Metastatic Lung Carcinoma in the Adrenal Gland (tissue), 1 donor: ENCODE measurements around a stretch of chr10.

GRCh38 chr10:69709676-69710024 lies 79.6 kb downstream of the FAM241B start:
- PRO-cap, result no peak

GRCh38 chr10:69721651-69722534 lies 79.8 kb upstream of the COL13A1 start:
- PRO-cap, result no peak

GRCh38 chr10:69911494-69911838 lies 109.8 kb downstream of the COL13A1 start:
- PRO-cap, result no peak

DNA sequence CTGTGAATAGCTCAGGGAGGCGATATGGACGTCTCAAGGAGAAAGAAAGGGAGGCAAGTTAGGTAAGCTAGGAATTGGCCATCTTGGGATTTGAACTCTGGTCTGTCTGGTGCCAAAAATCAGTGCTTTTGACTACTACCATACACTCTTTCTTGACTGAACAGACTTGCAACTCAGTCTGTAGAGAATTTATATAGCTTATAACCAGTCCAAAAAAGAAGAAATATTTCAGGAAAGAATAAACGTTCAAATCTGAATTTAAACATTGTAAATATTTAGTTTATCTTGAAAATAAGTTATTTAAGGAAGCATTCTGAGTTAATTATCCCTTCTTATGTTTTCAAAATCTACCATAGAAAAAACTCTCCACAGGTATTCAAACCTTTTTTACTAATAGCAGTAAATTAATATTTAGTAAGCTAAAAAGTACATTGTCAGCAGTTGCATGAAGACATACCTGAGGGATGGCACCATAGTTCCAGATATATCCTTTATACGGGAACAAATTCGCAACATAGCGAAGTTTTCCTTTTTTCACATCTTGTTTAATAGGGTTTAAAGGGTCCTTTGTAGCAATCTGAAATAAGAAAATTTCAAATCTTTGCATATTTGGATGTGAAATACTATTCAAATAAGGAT lies 15.8 kb downstream of the PPA1 start:
- PRO-cap, result no peak

DNA sequence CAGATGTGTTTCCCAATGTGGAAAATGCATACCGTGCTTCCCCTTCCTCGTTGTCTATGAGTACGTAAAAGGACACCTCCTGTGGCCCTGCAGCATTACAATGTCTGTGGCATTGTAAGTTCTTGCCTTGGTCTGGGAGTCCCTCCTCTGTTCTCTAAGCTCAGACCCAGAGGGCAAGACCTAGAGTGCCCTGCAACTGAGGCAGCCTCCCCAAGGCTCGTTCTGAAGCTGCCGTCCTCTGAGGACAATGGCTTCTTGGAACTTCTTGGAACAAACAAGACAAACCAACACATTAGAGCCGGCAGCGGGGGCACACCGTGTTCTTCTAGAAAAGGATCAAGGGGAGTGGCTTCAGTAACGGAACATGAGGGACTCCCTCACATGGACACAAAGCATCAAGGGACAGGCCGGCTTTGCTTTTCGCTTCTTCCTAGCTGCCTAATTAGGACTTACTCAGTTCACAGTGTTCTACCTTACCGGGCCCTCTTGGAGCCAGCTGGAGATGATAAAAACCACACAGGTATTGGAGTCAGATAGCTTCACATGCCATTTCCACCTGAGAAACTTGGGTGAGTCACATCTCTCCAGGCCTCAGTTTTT lies 20.9 kb upstream of the PPA1 start:
- PRO-cap, result no peak

GRCh38 chr10:70323692-70324401 lies 40.0 kb upstream of the NPFFR1 start:
- PRO-cap, result no peak

GRCh38 chr10:70324404-70325052 lies 40.7 kb upstream of the NPFFR1 start:
- PRO-cap, result no peak

DNA sequence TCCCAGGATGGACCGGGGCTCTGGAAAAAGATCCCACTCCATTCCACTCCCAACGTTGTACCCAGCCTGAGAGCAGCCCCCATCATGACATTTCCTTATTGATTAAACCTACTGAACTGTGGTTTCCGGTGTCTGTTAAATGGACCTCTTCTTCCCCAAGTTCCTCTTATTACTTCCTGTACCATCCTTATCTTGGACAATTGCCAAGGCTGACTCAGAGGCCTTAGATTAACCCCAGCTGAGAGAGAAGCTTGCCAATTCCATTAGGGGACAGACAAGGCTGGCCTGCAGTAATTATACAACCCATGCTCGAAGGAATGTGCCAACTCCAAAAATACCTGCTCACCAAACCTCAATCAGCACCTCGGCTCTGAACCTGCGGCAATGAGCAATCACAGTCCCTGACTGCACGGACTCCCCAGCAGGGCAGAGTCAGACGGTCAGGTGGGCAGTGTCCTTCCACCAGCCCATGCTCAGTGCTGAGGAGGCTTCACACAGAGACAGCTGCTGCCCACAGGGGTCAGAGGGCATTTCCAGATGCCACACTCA lies 48.0 kb upstream of the NPFFR1 start:
- PRO-cap, result no peak

DNA sequence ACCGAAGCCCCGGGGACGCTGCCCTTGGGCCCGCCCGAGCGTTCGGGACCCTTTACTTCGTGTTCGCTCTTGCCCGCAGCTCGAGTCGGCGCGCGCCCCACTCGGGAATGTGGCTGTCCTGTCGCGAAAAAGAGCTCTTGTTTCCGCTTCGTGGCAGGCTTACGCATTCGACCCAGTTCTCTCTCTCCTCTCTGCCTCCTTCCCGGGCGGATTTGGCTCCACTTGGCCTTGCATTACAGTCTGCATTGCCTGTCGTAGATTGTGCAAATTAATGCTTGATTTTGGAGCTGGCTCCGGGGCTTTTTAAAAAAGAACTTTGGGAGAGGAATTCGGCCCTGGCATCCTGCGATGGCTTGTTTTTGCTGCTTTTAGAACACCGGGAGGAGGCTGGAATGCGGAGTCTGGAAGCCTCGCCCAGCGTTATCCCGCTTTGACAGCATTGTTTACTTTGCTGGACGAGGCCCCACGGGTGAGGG lies 741 bp downstream of the EIF4EBP2 start:
- PRO-cap, result no peak

- PRO-cap, result no peak
Observed at GRCh38 chr10:70419473-70419840, 15.5 kb downstream of the EIF4EBP2 start.

DNA sequence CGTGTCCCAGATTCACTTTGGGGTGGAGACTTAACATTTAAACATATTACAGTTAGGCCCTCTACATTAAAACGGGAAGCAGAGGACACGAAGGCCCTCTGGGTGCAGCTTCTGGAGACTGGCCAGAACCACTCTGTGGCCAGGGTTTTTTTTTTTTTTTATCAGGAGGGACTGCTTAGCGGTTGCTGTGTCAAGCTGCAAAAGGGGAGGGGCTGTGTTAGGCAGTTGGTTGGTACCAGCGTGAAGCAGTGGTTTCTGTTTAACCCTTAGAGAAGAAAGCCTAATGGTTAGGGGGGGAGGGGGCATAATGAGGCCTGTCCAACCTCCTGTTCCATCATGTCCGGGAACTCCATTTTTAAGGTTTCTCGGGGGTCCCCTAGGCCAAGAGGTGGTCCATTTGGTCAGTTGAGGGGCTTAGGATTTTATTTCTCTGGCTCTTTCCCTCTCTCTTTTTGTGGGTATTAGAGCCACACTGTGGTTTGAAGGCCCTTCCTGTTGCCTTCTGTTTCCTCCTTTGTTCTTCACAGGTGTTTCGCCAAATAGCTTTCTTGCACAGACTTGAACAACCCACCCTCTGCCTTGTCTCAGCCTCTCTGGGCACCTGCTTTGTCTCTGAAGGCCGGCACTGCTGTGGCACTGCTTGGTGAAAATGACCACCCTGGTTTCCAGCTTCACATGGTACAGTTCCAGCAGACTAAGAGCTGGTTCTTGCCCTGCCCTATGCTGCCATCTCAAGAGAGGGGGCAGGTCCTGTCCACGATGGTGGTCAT lies 26.4 kb downstream of the PRF1 start:
- PRO-cap, result no peak

DNA sequence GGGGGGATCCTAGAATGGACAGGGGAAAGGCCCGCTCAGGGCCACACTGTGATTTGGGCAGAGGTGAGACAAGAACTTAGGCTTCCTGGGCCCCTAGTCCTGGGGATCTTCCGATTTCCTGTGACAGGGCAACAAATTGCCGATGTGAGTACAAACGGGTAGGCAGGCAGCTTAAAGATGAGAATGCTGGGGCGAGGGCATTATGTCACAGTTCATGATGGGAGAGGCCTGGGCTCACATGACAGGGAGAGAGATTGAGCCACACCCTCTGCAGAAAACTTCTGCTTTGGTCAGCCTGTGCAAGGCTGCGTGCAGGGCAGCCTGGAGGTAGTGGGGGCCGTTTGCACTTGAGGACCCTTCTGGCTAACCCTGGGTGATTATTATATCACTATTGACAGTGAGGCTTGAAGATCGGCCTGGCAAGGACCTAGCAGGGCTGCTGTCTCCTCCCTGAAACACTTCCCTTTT lies 5.2 kb downstream of the TBATA start:
- PRO-cap, result no peak

DNA sequence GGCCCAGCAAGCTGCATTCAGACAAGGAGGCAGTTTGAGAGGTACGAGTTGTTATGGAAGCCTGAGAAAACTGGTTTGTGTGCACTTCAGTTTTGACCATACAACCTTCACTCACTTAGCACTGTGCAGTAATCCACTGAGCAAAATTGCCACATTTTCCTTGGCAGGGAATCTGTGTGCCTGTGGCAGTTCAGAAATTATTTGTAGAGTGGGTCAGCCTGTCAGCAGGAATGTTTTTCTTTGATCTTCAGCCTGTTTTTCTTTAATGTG lies 20.1 kb downstream of the SGPL1 start:
- PRO-cap, result no peak

DNA sequence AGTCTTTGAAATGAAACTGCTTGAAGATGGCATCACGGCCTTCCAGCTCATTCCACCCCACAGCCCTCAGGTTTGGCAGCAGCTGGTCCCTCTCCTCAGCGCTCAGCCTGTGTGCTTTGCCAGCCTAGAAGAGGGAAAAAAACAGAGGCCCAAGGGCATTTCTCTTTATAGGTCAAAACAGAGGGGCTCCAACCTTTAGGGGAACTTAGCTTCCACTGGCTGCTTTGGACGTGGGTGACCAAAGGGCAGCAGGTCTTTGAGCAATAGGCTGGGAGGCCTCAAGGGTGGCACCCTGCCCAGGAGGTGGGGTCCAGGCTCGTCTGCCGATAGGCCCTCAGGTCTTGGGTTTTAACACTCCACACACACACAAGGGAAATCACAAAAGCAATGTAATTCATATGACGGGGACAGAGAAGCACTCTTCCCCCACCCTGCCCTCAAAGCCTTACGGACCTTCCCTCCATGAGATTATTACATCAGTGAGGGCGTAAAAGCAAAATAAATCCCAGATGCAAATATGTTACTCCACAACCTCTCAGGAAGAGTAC lies 2.5 kb downstream of the PCBD1 start:
- PRO-cap, result no peak

GRCh38 chr10:70887075-70887214 lies 1.4 kb downstream of the PCBD1 start:
- PRO-cap, result no peak

GRCh38 chr10:71263212-71264239 lies 51.2 kb downstream of the UNC5B start:
- PRO-cap, result no peak

- PRO-cap, result no peak
Observed at GRCh38 chr10:71265881-71266940, 52.8 kb upstream of the SLC29A3 start.

DNA sequence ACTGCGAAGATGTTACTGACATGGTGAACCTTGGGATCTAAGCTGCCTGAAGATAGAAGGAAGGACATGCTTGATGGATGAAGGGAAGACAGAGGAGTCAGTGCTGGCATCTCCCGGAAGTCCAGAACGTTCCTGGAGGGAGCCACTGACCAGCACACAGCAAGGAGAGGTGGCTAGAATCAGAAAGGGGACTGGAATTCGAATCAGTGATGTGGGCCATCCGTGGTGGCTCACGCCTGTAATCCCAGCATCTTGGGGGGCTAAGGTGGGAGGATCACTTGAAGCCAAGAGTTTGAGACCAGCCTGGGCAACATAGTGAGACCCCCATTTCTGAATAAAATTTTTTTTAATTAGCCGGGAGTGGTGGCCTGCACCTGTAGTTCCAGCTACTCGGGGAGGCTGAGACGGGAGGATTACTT lies 5.3 kb upstream of the SLC29A3 start:
- PRO-cap, result no peak

DNA sequence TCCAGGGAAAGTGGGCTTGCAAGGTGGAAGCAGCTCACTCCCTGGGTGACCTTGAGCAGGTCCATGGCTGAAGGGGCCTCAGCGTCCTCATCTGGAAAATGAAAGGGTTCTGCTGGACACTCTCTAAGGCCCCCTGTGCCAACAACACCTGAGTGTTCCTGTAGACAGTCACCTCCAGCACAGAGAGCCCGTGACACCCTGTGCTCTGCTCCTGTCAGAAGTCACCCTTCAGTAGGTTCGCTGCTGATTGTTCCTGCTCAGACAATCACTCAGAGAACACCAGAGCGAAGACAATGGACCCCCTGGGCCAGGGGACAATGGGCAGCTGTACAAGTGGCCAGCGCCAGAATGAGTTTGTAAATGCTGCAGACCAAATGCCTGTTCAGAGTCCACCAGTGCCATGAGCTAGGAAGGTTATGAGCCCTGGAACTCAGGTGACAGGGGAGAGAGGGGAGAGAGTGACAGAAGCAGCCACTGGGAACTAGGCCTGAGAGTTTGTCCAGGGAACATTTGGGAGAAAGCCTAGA lies 60.6 kb downstream of the C10orf105 start:
- PRO-cap, result no peak

GRCh38 chr10:71812713-71813415 lies 38.2 kb downstream of the PSAP start:
- PRO-cap, result no peak